Myometrial cell (primary cell): ENCODE measurements around a stretch of chr6.

DNA sequence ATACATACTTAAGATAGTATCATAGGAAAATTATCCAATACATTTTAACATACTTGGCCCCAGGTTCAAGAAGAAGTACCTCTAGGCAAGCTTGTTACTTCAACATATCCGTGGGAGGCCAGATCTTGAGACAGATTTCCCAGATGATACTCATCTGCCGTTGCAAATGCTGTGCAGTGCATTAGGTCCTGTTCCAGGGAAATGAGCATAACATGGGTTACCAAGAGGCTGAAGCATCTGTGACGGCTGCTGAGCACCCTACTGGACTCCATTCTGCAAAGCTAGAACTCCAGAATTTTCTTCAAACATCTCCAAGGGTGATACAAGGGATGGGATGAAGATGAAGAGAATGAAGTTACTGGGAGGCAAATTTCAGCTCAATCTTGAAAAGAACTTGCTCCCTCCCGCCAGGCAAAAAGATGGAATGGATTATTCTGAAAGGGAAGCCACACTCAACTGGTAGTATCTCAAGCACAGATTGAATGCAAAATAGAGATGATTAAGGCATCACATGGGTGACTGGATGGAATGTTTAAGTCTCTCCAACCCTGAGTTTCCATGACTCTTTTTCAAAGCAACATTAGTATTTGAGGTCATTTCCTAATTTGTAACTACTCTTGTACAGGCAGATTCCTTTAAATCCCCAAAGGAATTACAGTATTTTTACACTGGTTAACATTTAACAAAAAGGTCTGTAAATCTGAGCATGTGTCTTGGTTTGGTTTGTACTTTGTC, 15.4 kb downstream of the RMND1 start:
- RAMPAGE, long total RNA = no peak

DNA sequence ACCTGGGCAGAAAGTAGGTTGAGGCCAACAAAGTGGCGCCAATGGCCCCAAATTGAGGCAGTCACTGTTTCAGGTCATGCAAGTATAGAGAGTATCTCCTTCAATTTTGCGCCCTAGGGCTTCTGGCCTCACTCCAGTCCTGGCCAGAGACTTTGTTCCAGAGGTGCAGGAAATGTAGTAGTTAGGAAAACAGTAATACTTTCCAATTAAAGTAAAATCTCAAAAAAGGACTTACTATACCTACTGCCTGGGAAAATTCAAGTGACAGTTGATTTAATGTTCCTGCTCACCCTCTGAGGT, 832 bp downstream of the ARMT1 start:
- RAMPAGE, long total RNA = no peak

GRCh38 chr6:151455715-151456306, 3.5 kb downstream of the ARMT1 start:
- RAMPAGE, long total RNA = no peak

- RAMPAGE, long total RNA = no peak
These were observed 18.3 kb upstream of the CCDC170 start for GRCh38 chr6:151475535-151475848.

GRCh38 chr6:151629744-151630318, 136.0 kb downstream of the CCDC170 start:
- RAMPAGE, long total RNA = no peak

DNA sequence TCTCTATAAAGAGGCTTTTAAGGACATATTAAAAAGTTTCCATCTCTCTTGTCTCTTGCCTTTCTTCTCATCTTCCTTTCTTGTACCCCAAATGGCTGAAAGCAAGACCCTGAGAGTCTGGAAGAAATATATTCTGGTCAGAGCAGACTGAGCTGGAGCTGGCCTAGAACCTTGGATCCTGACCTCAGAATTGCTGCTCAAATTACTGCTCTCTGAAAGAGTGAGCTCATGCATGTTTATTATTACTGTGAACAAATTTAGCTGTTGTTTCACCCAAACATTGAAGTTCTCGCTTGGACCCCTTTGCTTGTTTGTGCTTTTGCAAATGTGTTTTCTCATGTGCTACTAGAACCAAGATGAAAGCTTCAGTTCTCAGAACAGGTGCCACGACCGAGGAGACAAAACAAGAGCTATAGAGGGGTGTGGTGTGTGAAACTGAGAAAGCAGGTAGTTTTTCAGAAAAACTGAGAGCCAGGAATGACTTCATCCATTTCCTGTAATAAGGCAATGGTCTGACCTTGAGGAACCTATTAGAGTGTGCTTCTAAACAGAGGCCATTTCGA, 50.0 kb upstream of the ESR1 start:
- RAMPAGE, long total RNA = no peak

DNA sequence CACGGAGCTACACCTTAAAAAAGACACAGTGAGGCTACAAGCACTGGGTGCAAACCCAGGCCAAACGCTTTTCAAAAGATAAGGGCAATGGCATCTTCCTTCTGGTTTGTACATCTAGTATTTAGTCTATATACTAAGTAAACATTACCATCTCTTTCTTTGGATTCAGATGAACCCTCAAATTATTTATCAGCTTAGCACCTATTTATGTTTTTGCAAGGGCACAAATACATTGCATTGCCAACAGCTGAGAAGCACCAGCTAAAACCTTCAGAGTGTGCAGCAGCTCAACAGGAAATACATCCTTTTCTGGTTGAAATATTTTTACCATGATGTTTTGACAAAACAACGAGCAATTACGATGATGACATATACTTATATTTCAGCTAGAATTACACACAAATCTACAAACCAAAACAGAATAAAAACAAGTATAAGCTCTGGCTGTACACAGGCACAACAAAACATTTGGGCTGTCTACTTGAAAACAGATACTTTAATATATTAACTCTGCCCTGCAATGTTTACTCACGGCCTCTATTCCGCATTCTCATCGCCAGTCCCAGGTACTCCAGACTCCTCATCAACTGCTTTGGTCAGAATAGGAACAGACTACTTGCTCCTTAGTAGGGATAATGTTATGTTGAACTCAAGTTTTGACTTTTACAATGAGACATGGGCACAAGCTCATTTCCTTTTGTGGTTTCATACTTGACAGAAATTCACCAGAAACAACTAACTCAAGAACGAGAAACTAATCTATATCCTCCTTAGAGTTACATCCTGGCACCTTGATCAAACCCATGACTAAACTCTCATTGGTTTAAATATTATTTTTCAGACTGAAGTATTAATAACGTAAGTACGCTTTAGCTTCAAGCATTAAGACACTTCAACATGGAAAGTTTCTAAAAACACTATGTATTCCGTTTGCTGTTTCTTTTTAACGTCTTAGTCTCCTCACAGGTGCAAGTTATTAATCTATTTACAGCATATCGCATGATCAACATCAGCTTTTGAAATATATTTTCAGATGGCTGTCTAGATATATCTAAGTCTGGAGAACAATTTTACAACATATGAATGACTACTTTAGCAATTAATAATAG, 377.6 kb downstream of the ESR1 start:
- RAMPAGE, long total RNA = no peak

DNA sequence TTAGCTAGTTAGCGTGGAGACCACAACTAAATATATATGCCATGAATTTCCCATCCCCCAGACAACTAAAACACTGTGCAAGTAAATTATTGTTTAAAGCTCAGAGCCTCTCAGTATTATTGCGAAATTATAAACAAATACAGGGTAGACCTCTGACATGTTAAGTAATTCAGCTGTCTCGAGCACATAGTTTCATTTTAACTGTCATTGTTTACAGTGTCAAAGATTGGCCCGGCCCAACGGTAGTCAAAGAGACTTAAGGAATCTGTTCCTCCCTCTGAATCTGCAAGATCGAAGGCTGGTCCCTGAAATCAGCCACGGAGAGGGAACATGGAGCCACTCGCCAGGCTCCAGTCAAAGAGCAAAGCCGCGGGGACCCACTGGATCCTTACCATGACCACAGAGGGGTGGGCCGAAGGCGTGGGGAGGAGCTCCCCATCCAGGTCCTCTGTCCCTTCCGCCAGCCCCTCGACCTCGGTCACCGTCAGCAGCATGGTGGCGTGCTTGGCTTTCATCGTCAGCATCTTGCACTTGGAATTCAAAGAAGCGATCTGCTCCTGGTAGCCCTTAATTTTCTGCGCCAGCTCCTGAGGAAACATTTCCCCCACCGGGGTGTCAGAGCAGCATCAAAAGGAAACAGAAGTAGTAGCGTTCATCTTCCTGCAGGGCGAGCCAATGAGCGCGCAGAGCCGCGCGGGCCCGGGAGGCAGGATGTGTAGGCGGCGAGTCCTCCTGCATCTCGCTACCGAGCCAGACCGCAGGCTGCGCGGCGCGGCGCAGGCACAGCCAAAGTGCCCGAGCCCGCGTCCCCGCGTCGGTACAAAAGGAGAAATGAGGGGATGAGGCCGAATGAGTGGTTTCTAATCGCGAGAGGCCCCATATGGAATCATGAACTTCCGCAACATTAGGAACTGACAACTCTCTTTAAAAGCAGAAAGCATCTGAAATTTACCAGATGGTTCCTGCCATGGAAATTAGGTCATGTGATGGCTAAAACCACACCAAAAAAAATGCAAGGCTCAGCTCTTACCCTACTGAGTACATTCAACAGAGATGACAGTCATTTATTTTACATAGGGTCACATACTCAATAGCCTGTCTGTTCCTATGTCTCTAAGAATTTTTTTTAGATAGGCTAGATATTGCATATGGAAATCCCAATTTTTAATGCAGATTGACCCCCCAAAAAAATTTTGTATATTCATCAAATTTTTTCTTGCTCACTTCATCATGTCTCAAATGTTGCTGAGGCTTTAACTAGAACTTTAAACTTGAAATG, 335.2 kb downstream of the SYNE1 start:
- RAMPAGE, long total RNA = no peak

- RAMPAGE, long total RNA = no peak
These were observed 259.0 kb downstream of the SYNE1 start for GRCh38 chr6:152378047-152378768.

- RAMPAGE, long total RNA = no peak
These were observed 124.7 kb downstream of the IPCEF1 start for GRCh38 chr6:154231934-154232329.

DNA sequence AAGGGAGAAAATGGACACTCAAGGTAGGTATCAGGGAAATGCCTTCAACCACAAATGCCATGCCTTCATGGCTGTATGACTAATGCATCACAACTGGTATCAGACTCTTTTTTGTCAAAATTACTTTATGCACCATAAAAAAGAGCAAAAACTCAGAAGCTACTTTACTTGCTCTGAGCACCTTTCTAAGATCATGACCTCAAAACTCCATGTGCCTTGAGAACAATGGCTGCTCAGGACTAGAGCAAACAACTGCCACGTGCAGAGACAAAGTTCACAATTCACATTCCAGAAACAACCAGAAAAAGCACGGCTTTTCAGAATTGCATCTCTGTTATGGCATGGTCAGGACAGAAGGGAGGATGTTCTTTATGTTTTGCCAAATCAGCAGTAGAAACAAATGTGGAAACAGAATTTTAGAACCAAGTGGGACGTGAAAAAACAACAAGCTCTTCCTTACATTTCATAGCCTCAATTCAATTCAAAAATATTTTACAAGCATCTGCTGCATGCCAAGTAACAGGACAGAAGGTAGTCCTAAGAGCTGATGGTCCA, 70.5 kb downstream of the CNKSR3 start:
- RAMPAGE, long total RNA = no peak

GRCh38 chr6:154441848-154442422, 68.5 kb downstream of the CNKSR3 start:
- RAMPAGE, long total RNA = no peak

GRCh38 chr6:154733573-154734807, 774 bp downstream of the SCAF8 start:
- RAMPAGE, long total RNA = no peak

- RAMPAGE, long total RNA = no peak
These were observed 32.9 kb downstream of the SCAF8 start for GRCh38 chr6:154765893-154766836.

- RAMPAGE, long total RNA = no peak
These were observed 80.8 kb downstream of the SCAF8 start for GRCh38 chr6:154814091-154814403.

DNA sequence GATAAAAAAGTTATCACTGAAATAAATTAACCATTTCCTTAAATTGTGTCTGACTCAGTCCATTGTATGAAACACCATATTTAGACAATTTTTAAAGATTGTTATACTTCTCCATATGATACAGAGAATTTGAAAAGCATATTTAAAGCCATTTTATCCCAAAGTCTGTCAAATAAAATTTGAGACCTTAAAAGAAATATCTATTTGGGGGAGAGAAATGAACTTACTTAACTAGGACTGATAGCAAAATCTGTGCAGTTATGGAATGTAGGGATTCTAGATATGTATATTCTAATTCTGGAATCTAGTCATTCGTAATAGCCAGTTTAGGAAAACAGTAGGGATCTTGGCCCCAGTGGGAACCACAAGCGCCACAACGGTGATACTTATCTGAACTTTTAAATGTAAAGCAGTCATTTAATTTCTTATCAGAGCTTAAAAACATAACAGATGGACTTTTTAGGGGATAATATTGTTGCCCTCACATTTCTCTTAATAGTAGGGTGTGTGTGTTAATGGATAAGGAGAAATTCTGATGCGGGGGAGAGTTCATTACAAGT, 110.2 kb downstream of the SCAF8 start:
- RAMPAGE, long total RNA = no peak

DNA sequence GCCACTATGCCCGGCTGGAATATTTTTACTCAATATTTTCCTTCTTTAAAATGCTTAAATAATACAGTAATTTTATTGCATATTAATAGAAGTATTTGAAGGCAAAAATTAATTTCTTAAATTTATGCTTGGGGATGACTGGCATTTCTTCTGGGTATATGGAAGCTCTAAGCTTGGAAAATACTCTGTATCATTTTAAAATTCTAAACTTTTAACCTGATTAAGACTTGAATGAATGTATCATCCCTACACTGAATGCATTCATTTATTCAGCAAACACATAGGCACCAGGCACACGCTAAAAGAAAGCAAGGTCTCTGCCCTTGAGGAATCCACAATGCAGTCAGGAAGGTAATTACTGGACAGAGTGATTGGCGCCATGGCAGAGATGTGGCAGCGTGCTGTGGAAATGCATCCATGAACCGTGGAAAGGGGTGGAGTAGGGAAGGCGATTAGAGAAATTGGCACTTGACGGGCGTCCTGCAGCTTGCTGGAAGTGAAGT, 122.8 kb upstream of the TIAM2 start:
- RAMPAGE, long total RNA = no peak

DNA sequence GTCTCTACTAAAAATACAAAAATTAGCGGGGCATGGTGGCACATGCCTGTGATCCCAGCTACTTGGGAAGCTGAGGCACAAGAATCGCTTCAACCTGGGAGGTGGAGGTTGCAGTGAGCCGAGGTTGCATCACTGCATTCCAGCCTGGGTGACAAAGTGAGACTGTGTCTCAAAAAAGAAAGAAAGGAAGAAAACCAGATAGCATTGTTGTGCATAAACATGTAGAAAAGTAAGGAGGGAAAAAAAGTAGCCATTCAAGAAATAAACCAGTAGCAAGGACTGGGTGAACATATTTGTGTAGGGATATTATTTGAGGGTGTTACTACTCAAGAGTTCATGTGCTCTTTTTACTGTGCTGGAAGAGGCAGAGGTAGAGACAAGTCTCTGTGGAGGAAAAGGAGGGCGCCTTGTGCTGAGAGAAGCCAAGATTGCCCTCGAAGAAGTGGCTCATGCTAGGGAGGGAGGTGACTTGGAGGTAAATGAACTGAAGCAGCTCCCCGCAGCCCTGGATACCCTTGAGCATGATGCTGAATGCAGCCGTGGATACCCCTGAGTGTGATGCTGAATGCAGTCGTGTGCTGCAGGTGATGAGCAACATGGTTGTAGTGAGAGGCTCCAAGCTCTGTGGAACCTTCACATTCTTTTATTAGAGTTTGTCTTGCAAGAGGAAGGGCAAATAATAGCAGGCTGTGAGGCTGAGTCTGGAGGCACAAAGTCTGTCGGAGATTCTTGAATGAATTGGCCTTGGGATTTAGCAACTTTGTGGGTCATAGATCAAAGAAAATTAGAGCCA, 120.5 kb upstream of the TIAM2 start:
- RAMPAGE, long total RNA = no peak

DNA sequence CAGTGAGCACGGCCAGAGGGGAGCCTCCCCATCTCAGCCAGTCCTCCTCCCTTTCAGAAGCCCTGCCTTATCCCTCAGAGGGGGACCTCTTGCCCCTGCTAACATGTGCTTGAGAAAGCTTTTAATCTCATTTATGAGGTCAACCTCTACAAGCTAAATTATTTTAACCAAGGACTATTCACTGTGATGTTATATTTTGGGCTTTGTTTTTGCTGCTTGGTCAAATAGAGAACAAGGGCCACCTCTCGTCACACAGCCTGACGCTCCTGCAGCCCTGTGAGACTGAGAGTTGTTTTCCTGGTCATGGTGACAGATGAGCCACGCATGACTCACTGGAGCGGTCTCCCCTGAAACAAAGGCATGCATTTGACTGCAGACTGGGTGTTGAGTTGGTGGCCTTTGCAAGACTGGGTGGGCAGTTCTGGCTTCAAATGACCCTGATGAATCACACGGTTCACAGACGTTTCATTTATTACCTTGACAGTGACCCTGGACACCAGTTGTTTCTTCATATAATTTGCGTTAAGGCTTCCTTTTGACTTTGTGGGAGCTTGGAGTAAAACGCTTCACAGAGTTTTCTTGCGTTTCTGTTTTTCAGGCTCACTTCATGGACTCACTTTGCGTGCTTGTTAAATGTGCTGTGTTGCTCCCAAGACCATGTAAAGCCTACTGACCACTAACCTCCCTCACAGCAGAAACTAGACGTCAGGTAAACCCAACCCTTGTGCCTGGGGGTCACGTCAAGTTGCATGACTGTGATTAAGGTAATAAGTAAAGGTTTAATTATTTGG, 132.0 kb downstream of the TIAM2 start:
- RAMPAGE, long total RNA = no peak

DNA sequence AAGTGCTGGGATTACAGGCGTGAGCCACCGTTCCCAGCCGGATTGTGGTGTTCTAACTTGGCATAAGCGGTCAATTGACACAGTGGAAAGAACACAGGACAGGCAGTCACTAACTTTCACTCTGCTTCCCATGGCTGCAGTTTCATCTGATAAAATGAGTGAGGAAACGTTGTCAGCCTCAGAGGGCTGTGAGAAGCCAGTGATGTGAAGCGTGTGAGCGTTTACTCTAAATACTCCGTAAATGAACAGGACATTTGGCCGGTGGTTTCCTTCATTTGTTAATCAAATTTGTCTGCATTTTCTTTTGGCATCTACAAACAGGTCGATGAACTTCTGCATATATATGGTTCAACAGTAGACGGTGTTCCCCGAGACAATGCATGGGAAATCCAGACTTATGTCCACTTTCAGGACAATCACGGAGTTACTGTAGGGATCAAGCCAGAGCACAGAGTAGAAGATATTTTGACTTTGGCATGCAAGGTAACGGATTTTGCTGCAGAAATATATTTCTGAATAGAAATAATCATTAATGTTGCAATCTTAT, 87.2 kb upstream of the CLDN20 start:
- RAMPAGE, long total RNA = no peak